ENCODE results near the genes KLF1, GADD45GIP1, NFIX, YJU2B and ZSWIM4.

DNA sequence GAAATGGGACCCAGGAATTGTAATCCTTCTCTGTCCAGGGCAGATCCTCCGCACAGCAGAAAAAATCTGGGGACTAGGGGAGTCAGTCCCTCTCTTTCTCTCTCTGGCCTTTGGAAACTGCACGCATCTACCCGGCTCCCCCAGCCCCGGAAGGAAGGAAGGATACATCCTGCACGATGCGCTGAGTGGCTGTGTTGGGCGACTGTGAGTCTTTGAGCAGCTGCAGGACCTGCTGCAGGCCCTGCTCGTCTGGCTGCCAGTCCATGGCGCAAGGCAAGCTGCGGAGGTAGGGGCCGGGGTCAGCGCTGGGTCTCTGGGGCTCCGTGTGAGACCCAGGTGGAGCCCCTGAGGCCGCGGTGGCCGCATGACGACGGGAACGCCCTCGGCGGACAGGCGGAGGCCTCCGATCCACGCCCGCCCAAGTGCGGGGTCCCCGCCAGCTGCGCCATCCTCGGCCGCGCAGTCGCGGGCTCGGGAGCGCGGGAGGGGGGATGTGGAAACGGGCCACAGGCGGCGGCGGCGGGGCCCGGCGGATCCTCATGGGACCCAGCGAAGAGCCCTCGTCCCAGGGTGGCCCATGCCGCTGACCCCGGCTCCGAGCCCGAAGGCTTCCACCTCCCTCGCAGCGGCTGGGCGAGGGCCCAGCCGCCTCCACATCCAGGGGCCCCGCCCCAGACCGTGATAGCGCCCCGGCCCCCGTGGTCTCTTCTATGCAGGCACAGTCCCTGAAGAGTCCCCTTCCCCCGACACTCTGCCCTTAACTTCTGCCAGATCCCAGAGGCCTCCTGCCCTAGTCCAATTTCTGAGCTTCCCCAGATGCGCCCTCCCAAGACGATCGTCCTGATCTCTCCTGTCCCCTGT is 2.8 kb downstream of the TNPO2 start:
- PRO-cap: bidirectional peak, plus-strand start at position 215 of the sequence, minus-strand start at position 203 of the sequence; bidirectional peak, plus-strand start at position 421 of the sequence, minus-strand start at position 444 of the sequence
- RAMPAGE, long total RNA: no peak

GRCh38 chr19:12867396-12867861 is 13.8 kb downstream of the DNASE2 start:
- PRO-cap: no peak
- RAMPAGE, long total RNA: no peak

GRCh38 chr19:12884749-12885805 is 1.9 kb downstream of the KLF1 start:
- PRO-cap: no peak
- RAMPAGE, long total RNA: no peak

DNA sequence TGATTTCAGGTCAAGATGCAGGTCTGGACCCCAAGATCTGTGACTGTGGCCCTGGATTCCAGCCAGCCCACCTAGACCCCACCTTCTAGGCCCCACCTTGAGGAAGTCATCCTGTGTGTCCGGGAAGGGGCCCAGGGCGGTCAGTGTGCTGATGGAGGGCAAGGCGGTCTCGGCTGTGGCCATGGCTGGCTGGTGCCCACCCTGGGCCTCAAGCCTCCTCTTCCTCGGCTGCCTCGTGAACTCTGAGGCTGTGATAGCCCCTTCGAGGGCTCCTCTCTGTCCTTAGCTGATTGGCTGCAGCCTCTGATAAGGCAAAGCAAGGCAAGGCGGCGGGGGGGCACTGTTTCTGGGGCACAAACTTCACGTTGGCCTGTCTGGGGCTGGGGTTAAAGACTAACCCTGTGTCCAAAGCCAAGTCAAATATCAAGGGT is at the start of gene KLF1:
Gene KLF1, minus strand, starts transcription at position 244 of the 431 bp plus-strand sequence.
- PRO-cap: no peak
- RAMPAGE, long total RNA: no peak

GRCh38 chr19:12956194-12957609 is at the start of gene GADD45GIP1:
Gene GADD45GIP1, minus strand, starts transcription at chr19:12957223.
- PRO-cap: bidirectional peak, plus-strand start at chr19:12957273, minus-strand start at chr19:12957221
- RAMPAGE, long total RNA: no peak

- PRO-cap: bidirectional peak, plus-strand start at chr19:12995493, minus-strand start at chr19:12995393
- RAMPAGE, long total RNA: no peak
Observed at GRCh38 chr19:12994941-12995730, at the start of gene NFIX. Gene NFIX, plus strand, starts transcription at chr19:12995475.

DNA sequence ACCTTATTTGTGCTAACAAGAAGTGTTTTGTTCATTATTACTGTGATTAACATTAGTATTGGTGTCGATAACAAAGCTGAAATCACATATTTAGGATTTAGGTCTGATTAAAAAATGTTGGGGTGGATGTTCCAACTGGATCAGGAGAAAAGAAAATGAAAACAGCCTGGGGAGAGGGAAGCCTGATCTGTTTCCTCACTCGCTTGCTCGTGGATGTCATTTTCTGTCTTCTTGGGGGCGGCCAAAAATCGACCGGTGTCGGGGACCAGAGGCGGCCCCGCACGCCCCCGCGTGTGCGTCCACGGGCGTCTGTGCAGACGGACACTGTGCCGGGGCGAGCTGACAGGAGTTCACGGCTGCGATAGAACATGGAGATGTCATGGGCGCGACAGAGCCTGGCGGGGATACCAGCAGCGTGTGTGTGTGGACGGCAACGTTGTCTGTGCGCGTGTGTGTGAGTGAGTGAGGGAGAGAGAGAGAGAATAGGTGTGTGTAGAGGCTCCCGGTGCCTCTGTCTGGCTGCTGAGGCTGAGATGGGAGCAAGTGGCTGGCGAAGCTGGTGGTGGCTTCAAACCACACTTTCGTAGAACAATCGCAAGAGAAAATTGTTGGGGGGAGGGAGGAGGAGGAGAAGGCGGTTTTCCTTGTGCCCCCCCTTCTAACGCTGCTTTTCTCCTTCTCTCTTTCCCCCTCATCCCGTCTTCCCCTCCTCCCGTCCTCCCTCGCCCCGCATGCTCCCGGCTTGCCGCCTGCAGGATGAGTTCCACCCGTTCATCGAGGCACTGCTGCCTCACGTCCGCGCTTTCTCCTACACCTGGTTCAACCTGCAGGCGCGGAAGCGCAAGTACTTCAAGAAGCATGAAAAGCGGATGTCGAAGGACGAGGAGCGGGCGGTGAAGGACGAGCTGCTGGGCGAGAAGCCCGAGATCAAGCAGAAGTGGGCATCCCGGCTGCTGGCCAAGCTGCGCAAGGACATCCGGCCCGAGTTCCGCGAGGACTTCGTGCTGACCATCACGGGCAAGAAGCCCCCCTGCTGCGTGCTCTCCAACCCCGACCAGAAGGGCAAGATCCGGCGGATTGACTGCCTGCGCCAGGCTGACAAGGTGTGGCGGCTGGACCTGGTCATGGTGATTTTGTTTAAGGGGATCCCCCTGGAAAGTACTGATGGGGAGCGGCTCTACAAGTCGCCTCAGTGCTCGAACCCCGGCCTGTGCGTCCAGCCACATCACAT is 29.4 kb downstream of the NFIX start:
- PRO-cap: no peak
- RAMPAGE, long total RNA: no peak

DNA sequence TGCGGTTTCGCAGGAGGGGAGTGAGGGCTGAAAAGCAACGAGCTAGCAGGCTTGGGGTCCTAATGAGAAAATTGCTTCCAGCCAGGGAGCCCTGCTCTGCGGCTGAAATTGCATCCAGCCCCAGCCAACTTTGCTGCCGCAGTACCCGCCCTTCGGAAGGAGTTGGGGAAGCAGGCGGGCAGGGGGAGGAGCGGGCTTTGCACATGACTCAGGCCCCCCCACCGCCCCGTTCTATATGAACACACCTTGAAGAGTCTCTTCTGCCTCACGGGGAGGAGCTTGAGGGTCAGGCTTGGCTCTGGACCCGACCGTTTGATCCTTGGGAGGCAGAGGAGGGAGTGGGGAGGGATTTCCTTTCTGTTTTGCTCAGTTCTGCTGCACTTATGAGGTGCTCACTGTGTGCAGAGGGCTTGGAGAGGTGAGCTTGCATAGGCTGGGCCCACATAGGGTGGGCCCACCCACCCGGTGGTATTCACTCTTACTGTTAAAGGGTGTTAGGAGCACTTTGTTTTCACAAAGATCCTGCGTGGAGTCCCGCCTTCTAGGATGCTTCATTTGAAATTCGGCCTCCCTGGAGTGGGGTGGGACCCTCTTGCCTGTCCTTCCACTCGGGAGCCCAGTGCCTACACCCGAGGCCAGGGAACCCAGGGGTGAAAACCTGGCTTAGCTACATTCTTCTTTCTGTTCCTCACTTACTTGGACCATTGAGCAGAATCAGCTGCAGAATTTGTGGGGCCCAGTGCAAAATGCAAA is 46.5 kb downstream of the LYL1 start:
- PRO-cap: bidirectional peak, plus-strand start at position 263 of the sequence, minus-strand start at position 143 of the sequence
- RAMPAGE, long total RNA: no peak

DNA sequence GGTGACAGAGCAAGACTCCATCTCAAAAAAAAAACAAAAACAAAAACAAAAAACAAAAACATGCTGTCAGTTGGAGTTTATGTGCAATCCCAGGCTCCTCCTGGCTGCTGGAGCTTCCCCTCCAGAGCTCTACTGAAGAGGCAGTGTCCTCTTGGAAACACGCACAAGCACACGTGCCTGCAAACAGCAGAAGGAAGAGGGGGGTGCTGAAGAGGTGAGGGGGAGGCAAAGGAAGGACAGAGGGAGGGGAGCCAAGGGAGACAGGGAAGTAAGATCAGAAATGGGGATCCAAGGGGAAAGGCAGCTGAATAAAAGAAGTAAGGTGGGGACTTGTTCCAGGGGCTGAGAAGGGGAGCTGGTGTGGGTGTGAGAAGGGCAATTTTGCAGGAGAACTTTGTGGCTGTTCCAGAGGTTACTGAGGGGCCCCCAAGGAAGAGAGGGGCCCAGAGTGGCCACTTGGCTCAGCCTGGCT is 34.5 kb downstream of the LYL1 start:
- PRO-cap: unidirectional peak, minus-strand start at position 131 of the sequence
- RAMPAGE, long total RNA: no peak

GRCh38 chr19:13090100-13090493 is 12.6 kb downstream of the LYL1 start:
- PRO-cap: no peak
- RAMPAGE, long total RNA: start-site peak on the plus strand at chr19:13090336-13090346, 57 reads

GRCh38 chr19:13172012-13173236 is 22.2 kb downstream of the IER2 start:
- PRO-cap: no peak
- RAMPAGE, long total RNA: no peak

DNA sequence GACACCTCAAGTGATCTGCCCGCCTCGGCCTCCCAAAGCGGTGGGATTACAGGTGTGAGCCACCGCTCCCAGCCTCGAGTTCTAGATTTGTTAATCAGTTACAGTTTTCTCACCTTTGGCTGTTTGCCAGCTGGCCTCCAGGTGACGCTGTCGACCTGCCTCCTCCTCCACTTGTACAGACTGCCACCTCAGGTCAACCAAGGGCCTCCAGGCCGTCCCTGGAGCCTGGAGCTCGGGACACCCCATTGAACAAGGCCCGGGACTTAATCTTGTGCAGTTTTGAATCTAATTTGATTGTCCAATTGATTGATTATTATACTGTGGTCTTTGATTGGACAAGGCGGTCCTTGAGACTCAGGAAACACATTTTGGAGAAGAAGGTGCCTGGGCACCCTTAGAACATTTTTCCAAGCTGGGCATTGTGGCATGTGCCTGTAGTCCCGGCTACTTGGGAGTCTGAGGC is 45.6 kb downstream of the IER2 start:
- PRO-cap: no peak
- RAMPAGE, long total RNA: no peak

GRCh38 chr19:13396395-13397059 is 109.8 kb downstream of the CACNA1A start:
- PRO-cap: no peak
- RAMPAGE, long total RNA: no peak

GRCh38 chr19:13702458-13702850 is 45.2 kb upstream of the YJU2B start:
- PRO-cap: no peak
- RAMPAGE, long total RNA: no peak

DNA sequence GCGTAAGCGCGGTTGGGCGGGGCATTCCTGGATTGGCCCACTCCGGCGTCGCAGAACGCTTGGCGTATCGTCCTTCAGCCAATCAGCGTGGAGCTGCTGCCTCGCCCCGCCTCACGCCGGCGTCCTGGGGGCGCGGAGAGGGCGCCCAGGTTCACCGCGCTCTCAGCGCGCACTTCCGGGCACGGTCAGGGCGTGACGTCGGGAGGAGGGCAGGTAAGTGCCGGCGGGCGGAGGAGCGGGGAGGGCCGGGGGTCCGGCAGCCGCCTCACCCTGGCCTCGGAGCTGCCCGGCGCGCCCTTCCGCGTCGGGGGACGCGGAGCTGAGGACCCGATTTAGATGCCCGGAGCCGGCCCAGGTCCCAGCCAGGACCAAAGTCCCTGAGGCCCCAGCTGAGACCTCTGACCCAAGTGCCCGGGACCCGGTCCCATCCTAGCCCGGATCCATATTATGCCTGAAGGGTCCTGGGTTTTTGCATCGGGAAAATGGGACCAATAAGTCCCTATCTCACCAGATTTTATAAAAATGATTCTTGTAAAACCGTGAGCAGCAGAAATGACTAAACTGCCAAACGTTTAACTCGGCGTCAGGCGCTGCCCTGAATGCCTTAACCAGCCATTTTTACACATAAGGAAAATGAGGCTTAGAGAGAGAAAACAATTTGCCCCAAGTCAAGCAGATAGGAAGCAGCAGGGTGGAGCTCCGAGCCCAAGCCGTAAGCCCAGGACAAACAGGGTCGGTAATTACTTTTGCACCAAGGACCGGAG is at the start of gene YJU2B:
Gene YJU2B, plus strand, starts transcription at position 154 of the 764 bp plus-strand sequence.
- PRO-cap: bidirectional peak, plus-strand start at position 114 of the sequence, minus-strand start outside the sequence
- RAMPAGE, long total RNA: start-site peak on the plus strand centred at position 151 of the sequence, 95 bp wide, 395 reads

GRCh38 chr19:13758788-13759314 is 5.5 kb upstream of the MRI1 start:
- PRO-cap: no peak
- RAMPAGE, long total RNA: no peak

- PRO-cap: no peak
- RAMPAGE, long total RNA: no peak
Observed at GRCh38 chr19:13779665-13780318, 5.5 kb downstream of the C19orf53 start.

GRCh38 chr19:13784960-13785411 is 10.3 kb upstream of the ZSWIM4 start:
- PRO-cap: no peak
- RAMPAGE, long total RNA: no peak

DNA sequence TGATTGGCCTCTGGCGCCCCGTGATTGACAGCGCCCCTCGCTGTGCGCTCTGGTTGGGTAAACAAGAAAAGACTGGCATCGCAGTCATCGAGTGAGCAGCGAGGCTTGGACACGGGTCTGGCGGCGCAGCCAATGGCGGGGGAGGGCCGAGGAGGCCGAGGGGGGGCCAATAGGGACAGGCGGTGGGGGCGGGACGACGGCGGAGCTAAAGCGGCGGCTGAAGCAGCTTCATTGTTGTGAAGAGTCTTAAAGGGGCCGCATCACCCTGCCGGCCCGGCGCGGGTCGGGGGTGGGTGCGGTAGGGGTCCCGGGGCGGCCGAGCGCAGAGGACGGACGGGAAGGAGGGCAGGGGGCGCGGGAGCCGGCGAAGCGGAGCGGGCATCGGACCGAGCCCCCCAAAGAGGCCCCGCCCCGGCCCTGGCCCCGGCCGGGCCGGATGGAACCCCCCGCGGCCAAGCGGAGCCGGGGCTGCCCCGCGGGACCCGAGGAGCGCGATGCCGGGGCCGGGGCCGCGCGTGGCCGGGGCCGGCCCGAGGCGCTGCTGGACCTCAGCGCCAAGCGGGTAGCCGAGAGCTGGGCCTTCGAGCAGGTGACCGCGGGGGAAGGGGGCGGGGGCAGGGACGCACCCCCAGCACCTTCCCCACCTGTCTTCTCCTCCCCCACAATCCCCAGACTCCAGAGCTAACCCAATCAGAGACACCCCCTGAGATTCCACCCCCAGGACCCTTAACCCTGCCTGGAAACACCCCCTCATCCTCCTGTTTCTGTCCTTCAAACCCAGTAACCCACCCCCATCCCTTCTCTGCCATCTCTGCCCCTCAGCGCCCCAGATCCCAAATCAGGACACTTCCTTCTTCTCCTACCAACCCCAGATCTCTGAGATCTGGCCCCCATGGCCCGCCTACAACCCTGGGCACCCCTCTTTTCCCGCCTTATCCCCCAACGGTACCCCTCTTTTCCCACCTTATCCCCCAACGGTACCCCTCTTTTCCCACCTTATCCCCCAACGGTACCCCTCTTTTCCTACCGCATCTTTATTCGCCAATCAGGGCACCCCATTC is at the start of gene ZSWIM4:
Gene ZSWIM4, plus strand, starts transcription at position 231 of the 1,061 bp plus-strand sequence.
- PRO-cap: bidirectional peak, plus-strand start at position 231 of the sequence, minus-strand start outside the sequence; unidirectional peak, plus-strand start at position 485 of the sequence
- RAMPAGE, long total RNA: start-site peak on the plus strand centred at position 207 of the sequence, 56 bp wide, 21 reads

DNA sequence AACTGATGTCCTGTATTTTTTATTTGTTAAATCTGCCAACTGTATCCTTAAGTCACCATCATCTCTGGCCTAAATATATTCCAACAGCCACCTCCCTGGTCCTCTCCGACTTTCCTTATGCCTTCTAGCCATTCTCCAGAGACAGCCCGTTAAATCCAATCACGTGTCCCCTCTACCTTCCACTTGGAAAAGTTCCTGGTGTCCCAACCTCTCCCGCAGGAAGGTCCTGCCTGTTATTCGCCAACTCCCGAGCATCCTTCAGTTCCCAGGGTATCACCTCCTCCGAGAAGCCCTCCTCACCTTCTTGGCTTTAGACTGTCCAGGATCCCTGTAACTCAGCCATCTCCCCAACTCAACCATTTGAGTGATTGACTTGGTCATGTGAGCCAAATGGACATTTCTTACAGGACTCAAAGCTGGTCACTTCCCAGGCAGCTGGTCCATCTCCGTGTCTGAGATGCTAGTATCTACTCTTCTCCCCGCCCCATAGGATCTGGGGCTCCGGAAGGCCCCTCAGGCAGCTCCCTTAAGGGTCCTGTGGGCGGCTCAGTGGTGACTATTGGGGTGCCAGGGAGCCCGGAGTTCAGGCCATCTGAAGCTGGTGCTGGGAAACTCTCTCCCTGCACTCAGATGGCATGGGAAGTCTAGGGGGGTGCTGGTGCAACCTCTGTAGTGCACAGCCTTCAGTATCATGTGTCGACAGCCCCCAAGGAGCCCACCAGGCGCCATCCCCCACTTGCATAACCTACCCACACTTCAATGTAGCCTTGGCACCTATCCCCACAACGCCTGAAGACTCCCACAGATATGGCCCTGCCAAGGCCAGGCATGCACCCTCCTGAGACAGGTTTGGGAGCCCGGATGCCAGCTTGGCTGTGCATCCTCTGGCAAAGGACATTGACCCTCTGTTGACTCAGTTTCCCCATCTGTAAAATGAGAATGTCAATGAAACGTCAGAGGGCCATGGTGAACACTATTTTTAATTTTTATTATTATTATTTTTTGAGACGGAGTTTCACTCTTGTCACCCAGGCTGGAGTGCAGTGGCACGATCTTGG is 27.8 kb upstream of the NANOS3 start:
- PRO-cap: no peak
- RAMPAGE, long total RNA: no peak